ENCODE data around the gene PDE2A.

DNA sequence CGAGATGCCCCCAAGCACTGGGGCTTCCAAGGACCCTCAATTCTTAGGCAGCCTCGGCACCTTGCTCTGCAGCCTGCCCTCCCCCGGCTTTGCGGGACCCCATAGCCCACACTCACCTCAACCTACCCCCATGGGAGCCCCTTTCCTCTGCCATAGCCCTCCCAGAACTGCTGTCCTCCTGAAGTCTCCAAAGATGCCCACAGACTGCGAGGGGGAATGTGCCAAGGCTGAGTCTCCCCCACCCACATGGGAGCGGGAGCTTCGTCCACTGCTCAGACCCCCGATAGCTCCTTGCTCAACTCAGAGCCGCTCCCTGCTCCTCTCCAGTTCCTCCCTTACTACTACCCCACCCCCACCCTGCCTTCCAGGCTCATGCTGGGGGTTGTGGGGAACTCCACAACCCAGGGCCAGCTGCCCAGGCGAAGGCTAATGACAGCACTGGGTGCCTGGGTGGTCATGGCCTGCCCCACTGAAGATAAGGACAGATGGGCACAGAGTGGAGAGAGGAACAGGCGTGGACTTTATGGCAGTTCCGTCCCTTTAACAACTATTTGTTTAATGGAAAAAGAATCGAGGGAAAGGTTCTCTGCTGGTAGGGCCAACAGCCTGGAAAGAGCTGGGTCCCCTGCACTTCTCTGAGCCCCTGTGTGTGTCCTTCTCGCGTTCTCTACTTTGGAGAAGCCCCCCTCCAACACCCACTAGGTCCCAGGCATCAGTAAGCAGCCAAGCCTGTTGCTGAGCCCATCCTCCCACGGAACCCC is 73.7 kb downstream of the PDE2A start:
- RRBS: no CpG with 5 or more reads among the region's 16 CpGs

DNA sequence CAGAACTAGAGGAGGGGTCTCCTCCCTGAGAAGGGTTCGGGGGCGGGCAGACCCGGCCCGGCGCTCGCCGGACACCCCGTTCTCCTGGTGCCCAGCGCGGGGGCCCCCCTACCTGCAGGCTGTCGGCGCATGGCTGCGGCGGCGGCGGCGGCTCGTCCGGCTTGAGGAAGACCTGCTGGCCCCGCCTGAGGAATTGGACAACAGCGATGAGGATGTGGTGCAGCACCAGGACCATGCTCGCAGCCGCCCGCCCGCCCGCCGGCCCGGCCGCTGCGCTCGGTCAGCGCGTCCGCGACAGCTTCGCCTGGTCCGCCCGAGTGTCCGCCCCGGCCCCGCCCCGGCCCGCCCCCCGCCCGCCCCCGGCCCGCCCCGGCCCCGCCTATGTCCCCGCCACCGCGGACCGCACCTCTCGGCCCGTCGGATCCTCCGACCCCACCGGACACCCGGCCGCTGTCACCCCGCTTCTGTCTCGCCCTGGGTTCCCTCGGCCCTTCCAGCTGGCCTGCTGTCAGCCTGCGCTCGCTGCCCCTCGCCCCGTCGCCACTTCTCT is 32.0 kb downstream of the PDE2A start:
- RRBS: 1% methylated on average over 37 of the region's 68 CpGs

DNA sequence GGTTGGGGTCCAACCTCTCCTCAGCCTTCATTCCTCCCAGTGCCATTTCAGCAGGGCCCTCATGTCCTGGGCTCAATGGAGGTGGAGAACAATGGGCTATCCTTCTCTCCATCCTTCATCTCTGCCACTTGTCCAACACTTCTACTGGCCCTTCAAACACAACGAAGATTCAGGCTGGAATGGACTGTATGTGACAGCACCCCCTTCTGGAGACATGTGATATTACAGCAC is 6.9 kb downstream of the PDE2A start:
- RRBS: no CpG with 5 or more reads among the region's 1 CpG

DNA sequence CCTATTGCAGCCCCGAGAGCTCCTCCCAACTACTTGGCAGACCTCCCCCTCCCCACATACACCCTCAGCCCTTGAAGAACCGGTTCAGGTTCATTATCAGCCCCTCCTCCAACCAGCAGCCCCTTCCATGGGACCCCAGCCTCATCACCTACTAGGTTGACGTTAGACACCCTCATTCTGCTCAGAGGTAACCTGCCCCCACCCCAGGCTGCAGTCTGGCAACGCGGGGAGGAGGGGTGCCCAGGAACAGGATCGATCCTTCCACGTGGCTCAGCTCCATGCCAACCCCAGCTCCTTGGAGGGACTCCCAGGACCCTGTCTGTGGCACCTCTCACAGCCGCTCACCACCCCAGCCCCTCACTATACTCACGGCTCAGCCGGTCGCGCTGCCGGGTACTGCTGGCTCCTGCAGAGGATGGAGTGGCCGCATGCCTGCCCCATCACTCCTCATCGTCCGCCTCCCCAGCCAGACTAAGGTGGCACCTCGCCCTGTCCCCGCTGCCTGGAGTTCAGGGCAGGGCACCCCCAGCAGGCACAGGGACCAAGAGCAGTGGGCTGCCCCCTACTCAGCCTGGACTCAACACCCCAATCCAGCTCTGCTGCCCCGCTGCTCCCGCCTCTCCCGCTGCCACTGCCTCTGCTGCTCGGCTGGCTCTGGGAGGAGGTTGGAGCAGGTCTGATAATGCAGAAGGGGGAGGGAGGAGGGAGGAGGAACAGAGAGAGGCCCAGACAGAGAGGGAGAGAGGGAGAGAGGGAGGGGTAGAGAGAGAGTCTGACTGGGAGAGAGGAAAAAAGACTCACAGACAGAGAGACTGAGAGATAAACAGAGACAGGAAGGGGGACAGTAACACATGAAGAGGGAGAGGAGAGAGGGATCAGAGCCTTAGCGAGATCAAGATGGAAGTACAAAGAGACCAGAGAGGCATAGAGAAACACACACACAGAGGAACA is at the start of gene PDE2A:
PDE2A (minus strand) TSS at position 656 of the 951 bp plus-strand sequence.
- RRBS: no CpG with 5 or more reads among the region's 23 CpGs

GRCh38 chr11:72696884-72697248 is 22.6 kb upstream of the PDE2A start:
- RRBS: no CpG with 5 or more reads among the region's 23 CpGs

- RRBS: no CpG with 5 or more reads among the region's 3 CpGs
Observed at GRCh38 chr11:72707504-72707810, 33.2 kb upstream of the PDE2A start.

GRCh38 chr11:72712136-72712912 is 38.1 kb upstream of the PDE2A start:
- RRBS: 24% methylated on average over 3 of the region's 31 CpGs

DNA sequence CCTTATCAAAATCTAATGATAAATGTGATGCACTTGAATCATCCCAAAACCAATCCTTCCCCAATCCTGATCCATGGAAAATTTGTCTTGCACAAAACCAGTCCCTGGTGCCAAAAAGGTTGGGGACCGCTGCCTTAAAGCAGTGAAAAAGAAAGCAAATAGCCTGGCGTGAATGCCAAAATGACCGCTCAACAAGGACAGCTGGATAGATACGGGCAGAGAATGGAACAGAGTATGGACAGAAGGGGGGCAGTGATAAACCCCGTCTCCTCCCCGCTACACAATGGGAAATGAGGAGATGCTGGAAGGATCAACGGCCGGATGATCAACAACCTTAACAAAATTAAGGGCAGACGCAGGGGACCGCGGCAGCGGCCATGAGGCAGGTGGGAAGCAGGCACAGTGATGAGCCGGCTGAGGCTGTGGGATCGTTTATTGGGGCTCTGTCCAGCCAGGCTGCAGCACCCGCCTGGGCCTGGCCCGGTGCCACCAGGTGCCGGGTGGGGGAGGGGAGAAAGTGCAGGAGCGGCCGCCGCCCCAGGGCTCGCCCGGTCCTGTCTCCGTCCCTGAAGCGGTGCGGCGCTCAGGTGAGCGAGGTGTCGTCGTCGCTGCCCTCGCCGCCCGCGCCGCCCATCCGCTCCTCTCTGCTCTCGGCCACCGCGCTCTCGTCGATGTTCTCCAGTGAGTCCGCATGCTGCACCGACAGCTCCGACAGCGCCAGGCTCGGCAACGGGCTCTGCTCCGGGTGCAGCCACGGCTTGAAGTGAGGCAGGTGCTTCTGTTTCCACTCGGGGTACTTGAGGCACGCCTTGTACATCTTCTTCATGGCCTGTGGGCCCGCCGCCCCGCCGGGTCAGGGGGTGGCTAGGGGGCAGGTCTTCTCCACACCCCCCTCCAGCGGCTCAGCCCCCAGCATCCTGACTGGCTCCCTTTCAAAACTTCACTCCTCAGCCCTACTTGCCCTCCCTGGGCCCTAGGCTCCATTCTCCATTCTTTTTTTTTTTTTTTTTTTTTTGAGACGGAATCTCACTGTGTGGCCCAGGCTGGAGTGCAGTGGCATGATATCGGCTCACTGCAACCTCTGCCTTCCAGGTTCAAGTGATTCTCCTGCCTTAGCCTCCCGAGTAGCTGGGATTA is 2.5 kb upstream of the ARAP1 start:
- RRBS: 47% methylated on average over 11 of the region's 59 CpGs

DNA sequence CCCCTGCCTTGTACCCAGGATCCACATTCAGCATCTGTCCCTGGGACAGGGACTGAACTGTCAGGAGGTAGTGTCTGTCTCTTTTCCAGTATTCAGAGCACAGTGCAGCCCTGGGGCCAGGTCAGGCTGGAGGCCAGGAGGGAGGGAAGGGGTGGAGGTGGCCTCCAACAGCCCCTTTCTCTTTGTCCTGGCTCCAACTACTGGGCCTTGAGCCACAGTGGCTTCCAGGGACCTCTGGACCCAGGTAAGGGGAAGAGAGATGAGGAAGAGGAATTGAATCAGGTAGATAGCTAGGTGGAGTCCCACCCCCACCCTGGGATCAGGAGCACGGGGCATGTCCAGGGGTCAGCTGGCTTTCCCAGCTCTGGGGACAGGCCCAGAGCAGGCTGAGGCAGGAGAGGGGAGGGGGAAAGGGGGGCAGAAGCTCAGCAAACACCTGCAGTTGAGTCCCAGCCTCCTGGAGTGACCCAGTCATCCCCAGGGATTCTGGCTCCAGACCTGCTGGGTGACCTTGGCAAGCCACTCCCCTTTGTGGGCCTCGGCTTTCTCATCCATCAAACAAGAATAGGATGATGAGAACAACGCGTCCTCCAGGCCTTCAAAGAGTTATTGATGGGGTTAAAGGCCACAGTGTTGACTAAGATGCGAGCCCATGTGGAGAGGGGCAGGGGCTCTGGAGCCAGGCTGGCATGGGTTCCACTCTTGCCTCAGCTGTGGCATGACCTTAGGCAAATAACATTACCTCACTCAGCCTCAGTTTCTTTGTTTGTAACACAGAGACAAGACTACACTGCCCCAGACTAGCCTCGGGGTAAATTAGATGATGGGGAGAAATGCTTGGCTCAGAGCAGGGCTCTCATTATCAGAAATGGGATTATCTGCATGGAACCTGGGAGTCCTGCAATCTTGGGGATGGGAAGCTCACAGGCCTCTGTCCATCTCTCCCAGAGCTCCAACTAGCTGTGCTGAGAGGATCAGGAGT is 16.0 kb downstream of the STARD10 start:
- RRBS: no CpG with 5 or more reads among the region's 6 CpGs

- RRBS: 1% methylated on average over 26 of the region's 80 CpGs
Observed at GRCh38 chr11:72781431-72782139, 12.3 kb downstream of the STARD10 start.

DNA sequence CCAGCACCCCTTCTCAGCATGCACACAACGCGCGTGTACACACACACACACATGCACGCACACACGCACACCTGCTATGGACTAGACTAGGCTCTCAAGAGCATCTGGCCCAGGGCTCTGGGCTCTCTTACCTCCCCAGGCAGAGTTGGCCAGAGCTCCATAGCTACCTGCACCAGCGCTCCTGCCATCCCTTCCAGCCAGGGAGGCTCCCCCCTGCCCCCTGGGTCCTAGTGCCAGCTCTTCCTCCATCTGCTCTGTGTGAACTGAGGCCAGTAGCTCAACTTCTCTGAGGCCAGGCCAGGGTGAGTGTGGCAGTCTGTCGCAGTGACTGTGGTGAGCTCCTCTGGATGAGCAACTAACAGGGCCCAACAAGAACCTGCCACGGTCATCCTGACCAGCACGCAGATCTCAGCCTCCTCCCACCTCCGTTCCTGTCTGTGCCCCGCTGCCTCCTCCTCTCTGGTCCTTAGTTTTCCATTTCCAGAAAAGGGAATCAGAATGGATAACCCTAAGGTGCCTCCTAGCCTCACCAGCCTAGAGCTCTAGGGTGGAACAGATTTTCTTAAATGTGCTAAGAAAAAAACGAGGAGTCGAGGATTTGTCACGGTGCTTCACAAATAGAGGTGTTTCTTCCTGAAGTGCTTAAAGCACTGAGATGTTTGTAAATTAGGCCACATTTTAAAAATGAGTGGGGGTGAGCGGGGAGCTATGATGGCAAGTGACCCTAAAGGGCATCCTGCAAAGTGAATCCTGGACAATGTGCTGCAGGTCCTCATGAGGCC is 11.1 kb downstream of the STARD10 start:
- RRBS: no CpG with 5 or more reads among the region's 15 CpGs

GRCh38 chr11:73177168-73178248 is 35.4 kb upstream of the FCHSD2 start:
- RRBS: no CpG with 5 or more reads among the region's 12 CpGs

DNA sequence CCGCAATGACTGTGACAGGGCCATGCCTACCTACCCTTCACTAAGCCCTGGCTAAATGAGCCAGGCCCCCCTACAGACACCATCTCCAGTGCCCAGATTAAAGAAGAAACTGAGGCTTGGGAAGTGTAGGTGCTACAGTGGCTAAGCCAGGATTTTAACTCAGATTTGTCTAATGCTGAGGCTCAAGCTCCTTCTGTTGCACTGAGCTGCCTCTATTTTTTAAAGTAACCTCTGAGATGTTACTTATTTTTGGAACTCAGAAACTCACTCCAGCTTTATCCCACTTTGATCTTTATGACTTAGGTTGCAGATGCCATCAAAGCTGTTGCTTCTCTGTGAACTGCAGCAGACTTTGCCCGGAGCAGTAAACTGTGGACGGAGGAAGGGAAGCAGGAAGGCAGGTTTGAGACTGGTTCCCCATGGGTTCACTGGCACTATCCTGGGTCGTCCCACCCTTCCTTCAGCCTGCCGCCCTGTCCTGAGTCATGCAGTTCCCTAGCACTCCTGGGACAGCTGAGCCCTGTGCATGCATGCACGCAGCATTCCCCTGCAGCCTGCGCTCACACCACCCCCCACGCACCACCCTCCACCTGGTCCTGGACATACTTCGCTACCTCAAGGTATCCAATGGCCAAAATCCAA is 23.6 kb upstream of the P2RY2 start:
- RRBS: no CpG with 5 or more reads among the region's 9 CpGs

- RRBS: no CpG with 5 or more reads among the region's 6 CpGs
Observed at GRCh38 chr11:73312940-73313423, 4.9 kb downstream of the ARHGEF17 start.

GRCh38 chr11:73317915-73318425 is 9.9 kb downstream of the ARHGEF17 start:
- RRBS: no CpG with 5 or more reads among the region's 8 CpGs

GRCh38 chr11:73324863-73325611 is 17.0 kb downstream of the ARHGEF17 start:
- RRBS: no CpG with 5 or more reads among the region's 10 CpGs

DNA sequence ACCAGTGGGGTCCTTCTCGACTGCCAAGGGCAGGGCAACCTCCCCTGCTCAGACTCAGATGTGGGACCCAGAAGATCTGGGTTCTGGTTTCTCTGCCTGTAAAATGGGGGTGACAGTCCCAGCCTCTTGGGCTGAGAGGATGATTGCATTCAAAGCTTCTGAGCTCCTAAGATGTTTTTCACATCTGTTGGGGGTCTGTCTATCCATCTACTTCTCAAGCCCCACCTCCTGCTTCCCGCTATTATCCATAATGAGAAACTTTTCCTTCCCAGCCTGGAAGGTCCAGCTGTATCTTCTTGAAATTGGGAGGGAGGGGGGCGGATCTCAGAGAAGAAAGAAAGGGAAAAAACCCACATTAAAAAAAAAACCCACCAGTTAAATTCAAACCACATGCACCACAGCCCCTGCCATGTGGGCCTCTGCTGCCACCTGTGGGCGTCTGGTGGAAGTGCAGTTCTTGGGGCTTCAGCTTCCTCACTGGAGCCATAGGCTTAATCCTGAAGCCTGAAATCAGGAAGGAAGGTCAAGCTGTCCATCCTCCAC is 27.2 kb downstream of the ARHGEF17 start:
- RRBS: no CpG with 5 or more reads among the region's 4 CpGs

DNA sequence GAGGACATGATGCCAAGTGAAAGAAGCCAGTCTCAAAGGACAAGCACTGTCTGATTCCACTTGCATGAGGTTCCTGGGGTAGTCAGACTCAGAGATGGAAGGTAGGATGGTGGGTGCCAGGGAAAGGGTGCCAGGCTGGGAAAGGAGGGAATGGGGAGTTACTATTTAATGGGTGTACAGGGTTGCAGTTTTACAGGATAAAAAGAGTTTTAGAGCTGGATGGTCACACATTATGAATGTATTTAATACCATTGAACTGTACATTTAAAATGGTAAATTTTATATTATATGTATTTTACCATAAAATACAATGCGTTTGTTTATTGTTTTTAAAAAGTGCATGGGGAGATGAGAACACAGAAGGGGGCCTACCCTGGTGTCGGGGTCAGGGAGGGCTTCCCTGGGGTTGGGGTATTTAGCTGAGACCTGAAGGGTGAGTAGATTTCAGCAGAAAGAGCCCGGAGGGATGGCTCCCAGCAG is 27.7 kb upstream of the RELT start:
- RRBS: no CpG with 5 or more reads among the region's 3 CpGs

DNA sequence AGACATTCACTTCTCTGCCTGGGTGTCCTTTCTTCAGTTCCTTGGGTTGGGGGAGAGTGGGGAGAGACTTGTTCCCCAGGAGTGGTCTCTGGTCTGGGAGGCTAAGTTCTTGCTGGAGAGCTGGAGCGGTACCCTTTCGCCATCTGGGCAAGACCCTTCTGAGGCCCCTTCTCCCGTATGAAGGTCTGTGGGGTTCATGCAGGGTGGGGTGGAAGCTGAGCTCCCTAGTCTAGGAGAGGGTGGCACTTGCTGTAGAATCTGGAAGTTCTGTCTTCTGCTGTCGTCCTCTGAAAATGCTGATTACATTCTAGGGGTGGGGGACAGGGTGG is 1.8 kb downstream of the RELT start:
- RRBS: no CpG with 5 or more reads among the region's 4 CpGs

GRCh38 chr11:73381042-73381464 is 4.9 kb downstream of the RELT start:
- RRBS: no CpG with 5 or more reads among the region's 2 CpGs

All from skeletal muscle cell (primary cell).